Neural progenitor cell (in vitro differentiated cells): ENCODE data around the gene CRK.

GRCh38 chr17:1455795-1456369 is at the start of gene CRK:
TSS of gene CRK (minus strand) at chr17:1456232.
- RAMPAGE, long total RNA: no peak

DNA sequence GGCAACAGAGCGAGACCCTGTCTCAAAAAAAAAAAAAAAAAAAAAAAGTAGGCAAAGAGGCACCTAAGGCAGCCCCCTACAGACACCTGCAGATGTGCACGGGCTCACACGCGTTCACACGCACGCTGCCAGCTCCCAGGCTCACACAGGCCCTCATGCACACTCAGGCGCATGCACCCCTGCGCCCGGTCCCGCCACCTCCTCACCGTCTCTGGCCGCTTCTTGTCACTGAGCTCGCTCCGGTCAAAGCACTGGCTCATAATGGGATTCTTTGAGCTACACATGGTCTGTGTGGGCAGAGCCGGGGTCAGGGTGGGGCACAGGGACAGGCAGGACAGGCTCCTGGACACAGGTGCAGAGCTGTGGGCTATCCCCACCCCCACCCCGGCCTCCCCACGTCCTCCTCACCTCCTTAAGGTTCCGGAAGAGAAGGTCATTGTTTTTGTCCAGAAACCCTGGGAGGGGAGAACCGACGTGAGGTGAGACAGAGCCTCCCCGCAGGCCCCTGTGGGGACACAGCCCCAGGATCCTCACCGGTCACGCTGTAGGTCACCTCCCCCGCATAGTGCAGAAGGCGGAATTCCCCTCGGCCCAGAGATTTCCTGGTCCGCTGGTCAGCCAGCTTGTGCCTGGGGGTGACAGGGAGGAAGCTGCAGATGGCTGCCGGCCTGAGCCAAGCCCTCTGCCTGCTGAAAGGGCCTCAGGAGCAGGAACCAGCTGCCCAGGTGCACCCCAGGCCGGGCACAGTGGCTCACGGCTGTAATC is 17.9 kb downstream of the MYO1C start:
- RAMPAGE, long total RNA: no peak

GRCh38 chr17:1490462-1491471 is 1.7 kb downstream of the MYO1C start:
- RAMPAGE, long total RNA: no peak

- RAMPAGE, long total RNA: no peak
Observed at GRCh38 chr17:1494108-1494857, 1.8 kb upstream of the MYO1C start.

- RAMPAGE, long total RNA: no peak
Observed at GRCh38 chr17:1553544-1554239, 8.9 kb downstream of the PITPNA start.

- RAMPAGE, long total RNA: no peak
Observed at GRCh38 chr17:1570999-1571759, 8.6 kb upstream of the PITPNA start.

DNA sequence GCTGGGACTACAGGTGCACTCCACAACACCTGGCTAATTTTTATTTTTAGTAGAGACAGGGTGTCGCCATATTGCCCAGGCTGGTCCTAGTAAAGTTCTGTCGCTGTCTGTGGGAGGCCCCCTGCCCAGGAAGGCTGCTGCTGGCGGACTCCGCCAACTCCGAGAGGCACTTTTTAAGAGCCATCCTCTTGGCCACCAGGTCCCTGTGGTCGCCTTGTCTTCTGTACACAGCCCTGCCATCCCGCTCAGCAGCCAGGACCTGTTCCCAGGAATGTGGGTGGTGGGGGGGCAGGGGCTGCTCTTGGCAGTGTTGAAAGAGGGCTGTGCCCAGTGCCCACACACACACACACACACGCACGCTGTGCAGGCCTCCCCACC is 18.3 kb upstream of the PITPNA start:
- RAMPAGE, long total RNA: no peak

DNA sequence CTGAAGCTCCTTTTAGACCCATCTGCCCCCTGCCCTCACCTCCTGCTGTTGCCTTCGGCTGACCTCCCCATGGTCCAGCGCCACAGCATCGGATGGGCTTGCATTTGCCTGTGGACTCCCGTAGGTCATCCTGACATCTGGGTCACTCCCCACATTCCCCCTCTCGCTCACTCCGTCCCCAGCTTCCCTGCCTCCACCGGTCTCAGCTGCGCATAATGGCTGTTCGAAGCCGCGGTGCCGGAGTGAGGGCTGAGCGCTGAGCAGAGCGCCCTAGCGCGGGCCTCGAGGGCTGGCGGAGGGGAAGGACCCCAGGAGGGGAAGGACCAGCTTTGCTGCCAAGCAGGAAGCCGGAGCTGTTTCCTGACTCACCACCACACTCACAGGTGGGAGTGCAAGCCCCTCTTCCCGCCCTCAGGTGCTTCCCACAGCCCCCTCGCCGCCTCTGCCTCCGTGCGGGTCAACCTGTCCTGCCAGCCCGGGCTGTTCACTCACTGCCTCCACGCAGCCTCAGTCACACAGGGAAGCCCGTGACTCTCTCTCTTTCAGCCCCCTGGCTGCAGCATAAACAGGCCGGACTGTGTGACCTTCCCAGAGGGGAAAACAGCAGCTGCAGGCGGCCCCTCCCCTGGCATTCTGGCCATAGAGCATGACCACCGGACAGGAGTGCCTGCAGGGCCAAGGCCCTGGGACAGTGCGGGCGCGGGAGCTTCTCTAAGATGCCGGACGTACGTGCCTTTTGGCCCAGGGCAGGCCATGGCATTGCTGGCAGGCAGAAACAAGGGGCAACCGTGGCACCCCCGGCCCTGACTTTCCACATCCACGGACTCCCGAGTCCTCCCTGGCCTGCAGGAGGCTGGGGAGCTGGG is 23.7 kb downstream of the SLC43A2 start:
- RAMPAGE, long total RNA: no peak

DNA sequence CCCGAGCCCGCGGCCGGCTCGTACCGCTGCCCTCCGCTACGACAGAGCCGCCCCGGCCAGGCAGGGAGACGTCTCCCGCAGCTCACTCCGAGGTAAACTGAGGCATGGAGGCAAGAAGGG is 684 bp downstream of the SLC43A2 start:
- RAMPAGE, long total RNA: no peak

DNA sequence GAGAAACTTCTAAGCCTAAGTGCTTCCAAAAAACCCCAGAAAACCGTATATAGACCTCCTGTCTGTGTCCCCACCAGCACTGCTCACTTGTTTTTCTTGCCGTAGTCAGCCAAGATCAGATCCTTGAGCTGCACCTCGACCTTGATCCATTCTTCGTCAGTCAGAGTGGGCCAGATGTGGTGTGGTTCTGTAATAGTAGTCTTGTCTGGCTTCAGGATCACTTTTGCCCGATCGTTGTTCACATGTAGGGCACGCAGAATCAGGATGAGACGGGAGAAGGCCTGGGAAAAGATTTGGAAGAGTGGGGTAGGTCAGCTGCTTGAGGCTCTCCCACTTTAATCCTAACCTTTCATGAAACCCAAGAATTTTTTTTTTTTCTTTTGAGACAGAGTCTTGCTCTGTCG is 5.6 kb upstream of the RILP start:
- RAMPAGE, long total RNA: no peak

DNA sequence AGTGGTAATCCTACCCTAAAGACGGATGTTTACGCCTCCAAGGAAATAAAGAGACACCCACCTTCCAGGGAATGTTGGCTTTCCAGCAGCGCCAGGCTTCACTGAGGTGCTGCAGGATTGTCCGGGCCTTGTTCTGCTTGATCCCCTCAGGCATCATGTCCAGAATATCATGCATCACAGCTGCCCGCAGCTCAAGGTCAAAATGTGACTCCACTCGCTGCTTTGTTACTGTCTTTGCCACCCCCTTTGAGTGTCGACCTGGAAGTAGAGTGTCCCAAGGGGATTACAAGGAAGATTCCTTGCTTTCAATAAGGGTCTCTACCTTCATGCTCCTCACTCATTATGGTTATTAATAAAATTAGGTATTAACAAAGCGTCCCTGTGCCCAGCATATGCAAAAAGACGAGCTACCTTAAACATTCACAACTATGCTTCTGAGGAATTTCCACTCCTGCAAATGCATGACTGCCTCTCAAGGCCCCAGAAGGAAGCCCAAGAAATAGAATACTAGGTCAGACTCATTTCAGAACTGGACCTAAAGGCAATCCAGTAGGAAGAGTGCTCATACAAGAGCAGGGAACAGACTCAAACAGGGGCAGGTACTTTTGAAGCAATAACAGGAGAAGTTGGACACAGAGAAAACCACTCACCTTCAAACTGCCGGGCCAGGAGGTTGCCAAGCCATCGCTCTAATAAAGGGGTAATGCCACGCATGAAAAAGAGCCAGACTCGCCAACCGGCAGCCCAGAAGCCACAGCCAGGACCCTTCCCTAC is 7.6 kb downstream of the PRPF8 start:
- RAMPAGE, long total RNA: no peak

- RAMPAGE, long total RNA: no peak
Observed at GRCh38 chr17:1704841-1705997, 5.0 kb downstream of the TLCD2 start.

DNA sequence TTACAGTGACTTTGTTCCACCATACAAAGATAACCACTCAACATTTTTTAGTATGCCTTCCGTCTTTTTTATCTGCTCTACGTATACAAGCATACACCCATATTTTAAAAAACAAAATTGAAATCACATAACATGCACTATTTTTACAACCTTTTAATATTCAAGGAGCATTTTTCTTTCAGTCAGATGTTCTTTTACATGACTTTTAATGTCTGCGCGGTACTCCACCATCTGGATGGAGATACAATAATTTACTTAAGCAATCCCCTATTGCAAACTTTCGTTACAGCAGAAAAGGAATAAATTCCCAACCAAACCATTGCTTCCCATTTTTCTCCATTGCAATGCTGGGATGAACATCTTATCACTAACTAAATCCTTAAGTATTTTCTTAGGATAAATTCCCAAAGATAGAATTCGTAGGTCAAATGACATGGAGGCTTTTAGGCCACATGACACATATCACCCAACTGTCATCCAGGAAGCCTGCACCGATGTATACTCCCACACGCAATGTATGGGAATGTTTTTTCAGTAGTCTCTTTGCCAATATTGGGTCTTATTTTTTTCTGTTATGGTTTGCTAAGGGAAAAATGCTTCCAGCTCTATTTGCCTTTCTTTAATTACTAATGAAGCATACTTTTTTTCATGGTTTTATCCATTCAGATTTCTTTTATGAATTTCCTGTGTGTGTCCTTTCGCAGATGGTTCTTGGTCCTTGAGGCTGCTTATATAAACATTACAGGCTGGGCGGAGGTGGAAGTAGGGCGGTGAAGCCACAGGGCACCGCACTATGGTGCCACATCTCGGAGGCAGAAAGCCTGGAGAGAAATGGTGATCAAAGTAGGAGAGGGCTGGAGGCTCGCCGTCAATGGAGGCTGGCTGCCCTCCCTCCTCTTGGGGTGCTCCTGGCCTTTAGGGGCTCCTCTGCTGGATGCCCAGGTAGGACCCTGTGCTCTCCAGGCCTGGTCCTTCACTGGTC is 1.7 kb upstream of the TLCD2 start:
- RAMPAGE, long total RNA: no peak

- RAMPAGE, long total RNA: no peak
Observed at GRCh38 chr17:1775062-1775261, 13.1 kb downstream of the SERPINF1 start.

DNA sequence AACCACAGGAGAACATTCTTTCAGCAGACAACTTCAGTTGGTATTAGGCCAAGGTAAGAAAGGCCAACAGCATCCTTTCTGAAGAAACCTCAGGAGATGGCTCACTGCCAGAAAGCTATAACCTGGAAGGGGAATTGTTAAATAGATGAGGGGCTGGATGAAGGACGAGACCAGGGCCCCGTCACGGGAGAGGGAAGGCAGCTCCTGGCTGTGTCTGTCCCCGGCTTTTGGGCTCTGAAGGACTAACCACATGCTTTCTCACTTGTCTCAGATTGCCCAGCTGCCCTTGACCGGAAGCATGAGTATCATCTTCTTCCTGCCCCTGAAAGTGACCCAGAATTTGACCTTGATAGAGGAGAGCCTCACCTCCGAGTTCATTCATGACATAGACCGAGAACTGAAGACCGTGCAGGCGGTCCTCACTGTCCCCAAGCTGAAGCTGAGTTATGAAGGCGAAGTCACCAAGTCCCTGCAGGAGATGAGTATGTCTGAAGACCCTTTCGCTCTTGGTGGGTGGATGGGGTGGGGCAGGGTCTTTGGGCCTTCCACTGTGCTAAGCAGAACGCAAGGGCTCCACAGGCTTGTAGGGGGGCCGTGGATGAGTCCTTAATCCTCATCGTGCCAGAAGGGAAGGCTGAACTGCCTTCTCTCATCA is 14.5 kb downstream of the SERPINF1 start:
- RAMPAGE, long total RNA: no peak

DNA sequence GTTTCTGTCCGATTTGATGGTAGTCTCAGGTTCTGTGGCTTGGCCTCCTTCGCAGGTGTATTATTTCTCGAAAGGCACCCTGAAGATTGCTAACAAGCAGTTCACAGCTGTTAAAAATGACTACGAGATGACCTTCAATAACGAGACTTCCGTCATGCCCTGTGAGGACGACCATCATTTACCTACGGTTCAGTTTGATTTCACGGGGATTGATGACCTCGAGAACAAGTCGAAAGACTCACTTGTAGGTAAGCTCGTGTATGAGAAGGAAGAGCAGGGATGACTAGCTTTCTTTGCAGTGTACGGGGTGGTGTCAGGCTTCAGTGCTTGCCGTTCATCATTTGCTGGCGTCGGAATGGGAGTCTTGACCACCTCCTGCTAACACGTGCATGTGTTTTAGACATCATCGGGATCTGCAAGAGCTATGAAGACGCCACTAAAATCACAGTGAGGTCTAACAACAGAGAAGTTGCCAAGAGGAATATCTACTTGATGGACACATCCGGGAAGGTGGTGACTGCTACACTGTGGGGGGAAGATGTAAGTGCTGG is 49.4 kb downstream of the RPA1 start:
- RAMPAGE, long total RNA: no peak

- RAMPAGE, long total RNA: no peak
Observed at GRCh38 chr17:2027658-2028024, 2.3 kb upstream of the DPH1 start.

DNA sequence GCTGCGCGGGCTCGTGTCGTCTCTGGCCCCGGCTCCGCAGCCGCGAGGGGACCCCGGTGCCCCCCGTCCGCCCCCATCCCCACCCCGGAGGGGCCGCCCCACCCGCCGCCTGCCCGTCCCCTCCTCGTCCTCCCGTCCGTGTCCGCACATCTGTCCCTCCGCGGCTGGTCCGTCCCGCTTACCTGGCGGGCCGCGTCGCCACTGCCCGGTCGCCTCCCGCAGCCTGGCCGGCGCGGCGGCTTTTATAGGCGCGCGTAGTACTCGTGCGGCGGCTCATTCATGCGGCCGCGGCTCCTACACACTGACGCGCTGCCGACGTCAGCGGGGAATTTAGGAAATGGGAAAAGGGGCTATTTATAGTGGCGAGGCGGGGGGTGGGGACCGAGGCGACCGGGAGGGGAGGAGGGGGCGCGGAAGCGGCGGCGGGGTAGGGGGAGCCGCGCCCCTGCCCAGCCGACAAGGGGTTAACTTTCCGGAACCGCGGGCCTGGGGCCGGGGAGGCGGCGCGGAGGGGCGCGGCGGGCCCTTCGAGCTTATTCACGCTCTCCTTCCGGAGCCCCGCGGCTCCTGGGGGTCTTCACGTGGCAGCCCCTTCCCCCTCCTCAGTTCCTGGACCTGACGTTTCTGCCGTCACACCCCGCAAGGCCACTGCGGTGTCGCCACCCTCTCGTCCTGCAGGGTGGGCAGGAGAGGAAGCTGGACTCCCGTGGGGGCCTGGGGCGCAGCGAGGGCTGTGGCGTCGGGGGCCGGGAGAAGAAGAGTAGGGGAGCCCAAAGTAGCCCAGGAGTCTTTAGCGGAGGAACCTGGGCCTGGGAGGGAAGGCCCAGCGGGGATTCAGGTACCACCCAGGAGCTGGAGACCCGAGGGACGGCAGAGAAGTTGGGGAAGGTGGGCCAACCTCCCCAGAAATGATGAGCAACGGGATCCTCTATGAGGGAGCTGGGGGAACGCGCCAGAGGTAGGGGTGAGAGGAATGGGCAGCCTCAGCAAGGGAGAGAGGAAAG is 3.7 kb upstream of the HIC1 start:
- RAMPAGE, long total RNA: no peak

- RAMPAGE, long total RNA: no peak
Observed at GRCh38 chr17:2057705-2058233, 2.9 kb downstream of the HIC1 start.

DNA sequence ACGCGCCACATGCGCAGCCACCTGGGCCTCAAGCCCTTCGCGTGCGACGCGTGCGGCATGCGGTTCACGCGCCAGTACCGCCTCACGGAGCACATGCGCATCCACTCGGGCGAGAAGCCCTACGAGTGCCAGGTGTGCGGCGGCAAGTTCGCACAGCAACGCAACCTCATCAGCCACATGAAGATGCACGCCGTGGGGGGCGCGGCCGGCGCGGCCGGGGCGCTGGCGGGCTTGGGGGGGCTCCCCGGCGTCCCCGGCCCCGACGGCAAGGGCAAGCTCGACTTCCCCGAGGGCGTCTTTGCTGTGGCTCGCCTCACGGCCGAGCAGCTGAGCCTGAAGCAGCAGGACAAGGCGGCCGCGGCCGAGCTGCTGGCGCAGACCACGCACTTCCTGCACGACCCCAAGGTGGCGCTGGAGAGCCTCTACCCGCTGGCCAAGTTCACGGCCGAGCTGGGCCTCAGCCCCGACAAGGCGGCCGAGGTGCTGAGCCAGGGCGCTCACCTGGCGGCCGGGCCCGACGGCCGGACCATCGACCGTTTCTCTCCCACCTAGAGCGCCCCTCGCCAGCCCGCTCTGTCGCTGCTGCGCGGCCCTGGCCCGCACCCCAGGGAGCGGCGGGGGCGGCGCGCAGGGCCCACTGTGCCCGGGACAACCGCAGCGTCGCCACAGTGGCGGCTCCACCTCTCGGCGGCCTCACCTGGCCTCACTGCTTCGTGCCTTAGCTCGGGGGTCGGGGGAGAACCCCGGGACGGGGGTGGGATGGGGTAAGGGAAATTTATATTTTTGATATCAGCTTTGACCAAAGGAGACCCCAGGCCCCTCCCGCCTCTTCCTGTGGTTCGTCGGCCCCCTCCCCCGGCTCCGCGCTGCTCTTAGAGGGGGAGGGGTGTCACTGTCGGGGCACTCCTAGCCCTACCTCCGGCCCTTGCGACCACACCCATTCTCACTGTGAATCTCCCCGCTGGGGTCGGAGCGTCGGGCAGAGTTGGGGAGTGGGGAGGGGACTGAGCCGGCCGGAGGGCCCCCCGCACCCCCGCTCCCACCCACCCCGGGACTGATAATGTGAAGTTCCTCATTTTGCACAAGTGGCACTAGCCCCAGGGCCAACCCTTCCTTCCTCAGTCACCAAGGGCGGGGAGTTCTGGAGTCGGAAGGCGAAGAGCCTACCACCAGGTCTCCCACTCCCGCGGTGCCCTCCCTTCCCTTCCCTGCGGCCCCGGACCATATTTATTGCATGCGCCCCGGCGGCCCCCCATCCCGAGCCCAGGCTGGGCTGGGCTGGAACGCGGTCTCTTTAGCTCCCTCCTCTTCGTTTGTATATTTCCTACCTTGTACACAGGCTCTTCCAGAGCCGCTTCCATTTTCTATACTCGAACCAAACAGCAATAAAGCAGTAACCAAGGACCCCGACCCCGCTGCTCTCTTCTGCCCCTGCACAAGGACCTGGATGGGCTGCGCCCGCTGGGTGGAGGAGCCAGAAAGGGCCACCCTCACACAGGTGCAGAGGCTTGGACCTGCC is 3.9 kb downstream of the HIC1 start:
- RAMPAGE, long total RNA: no peak